H1 (cell line): ENCODE measurements around the genes LCE3B, LCE3A and S100A9.

GRCh38 chr1:151944188-151945531, 35.3 kb upstream of the THEM4 start:
- RRBS = no CpG with 5 or more reads among the region's 10 CpGs
CAGE:
- cytosol, long polyA plus RNA = no peak
- long polyA plus RNA = no peak
- nucleus, long polyA plus RNA = no peak

GRCh38 chr1:151946195-151946827, 37.0 kb upstream of the THEM4 start:
- RRBS = no CpG with 5 or more reads among the region's 4 CpGs
CAGE:
- cytosol, long polyA plus RNA = no peak
- long polyA plus RNA = no peak
- nucleus, long polyA plus RNA = no peak

DNA sequence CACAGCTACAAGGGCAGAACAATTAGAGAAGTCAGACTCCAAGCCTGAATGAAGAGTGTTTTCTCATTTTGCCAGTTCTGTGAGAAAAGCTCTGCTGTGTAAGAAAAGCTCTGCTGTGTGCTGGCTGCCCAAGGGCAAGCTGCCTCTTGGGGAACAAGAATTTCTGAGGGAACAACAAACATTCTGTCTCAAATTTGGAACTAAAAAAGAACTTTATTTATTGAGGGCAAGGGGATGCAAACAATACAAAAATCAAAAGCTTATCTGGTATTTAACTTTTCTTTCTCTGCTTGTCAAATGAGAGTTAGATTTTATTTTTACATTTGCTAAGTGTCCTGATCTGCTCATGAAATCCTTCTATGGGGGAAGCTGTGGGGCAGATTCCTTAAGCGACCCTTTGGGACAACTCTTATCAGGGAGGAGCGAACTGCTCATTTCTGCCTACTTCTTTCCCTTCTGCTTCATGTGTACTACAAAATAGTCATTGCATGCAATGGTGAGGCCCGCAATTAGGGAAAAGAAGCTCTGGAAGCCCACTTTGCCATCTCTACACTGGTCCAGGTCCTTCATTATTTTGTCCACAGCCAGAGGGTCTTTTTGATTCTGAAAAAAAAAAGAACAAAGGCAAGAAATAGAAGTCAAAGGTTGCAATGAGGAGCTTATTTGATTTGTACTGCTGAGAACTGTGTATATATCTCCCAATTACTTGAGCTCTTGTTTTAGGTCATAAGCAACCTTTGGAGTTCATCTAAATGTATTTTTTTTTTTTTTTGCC, 10.8 kb downstream of the S100A10 start:
- RRBS = no CpG with 5 or more reads among the region's 3 CpGs
CAGE:
- cytosol, long polyA plus RNA = no peak
- long polyA plus RNA = no peak
- nucleus, long polyA plus RNA = no peak

- RRBS = no CpG with 5 or more reads among the region's 3 CpGs
CAGE:
- cytosol, long polyA plus RNA = no peak
- long polyA plus RNA = no peak
- nucleus, long polyA plus RNA = no peak
Observed at GRCh38 chr1:152442737-152443238, 28.7 kb upstream of the CRNN start.

- RRBS = no CpG with 5 or more reads among the region's 1 CpG
CAGE:
- cytosol, long polyA plus RNA = no peak
- long polyA plus RNA = no peak
- nucleus, long polyA plus RNA = no peak
Observed at GRCh38 chr1:152613556-152613943, at the start of gene LCE3B. LCE3B (plus strand) TSS chr1:152613811.

- RRBS = no CpG with 5 or more reads among the region's 5 CpGs
CAGE:
- cytosol, long polyA plus RNA = no peak
- long polyA plus RNA = no peak
- nucleus, long polyA plus RNA = no peak
Observed at GRCh38 chr1:152623038-152623326, at the start of gene LCE3A. LCE3A (minus strand) TSS chr1:152623103.

DNA sequence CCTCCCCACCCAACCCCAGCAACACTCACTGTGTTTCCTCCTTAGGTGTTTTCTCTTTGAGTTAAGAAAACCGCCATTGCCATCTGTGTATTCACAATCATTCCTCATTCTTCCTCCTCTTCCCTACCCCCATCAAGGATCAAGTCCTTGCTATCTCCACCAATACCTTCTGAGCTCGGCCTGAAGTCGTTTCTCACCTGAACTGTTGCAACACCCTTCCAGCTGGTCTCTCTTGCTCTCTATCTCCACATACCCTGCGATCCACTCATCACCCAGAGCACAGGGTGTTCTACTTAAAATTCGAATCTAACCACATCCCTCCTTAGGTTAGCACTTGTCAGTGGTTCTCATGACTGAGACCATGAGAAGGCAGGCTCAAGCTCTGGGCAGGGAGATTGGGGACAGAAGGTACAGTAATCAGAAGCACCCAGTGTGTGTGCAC, 4.5 kb downstream of the IVL start:
- RRBS = no CpG with 5 or more reads among the region's 5 CpGs
CAGE:
- cytosol, long polyA plus RNA = no peak
- long polyA plus RNA = no peak
- nucleus, long polyA plus RNA = no peak

- RRBS = no CpG with 5 or more reads among the region's 5 CpGs
CAGE:
- cytosol, long polyA plus RNA = no peak
- long polyA plus RNA = no peak
- nucleus, long polyA plus RNA = no peak
Observed at GRCh38 chr1:153122690-153123577, 9.6 kb upstream of the SPRR2F start.

GRCh38 chr1:153357545-153358580, at the start of gene S100A9:
S100A9 (plus strand) TSS chr1:153357854.
- RRBS = no CpG with 5 or more reads among the region's 15 CpGs
CAGE:
- cytosol, long polyA plus RNA = no peak
- long polyA plus RNA = no peak
- nucleus, long polyA plus RNA = no peak

DNA sequence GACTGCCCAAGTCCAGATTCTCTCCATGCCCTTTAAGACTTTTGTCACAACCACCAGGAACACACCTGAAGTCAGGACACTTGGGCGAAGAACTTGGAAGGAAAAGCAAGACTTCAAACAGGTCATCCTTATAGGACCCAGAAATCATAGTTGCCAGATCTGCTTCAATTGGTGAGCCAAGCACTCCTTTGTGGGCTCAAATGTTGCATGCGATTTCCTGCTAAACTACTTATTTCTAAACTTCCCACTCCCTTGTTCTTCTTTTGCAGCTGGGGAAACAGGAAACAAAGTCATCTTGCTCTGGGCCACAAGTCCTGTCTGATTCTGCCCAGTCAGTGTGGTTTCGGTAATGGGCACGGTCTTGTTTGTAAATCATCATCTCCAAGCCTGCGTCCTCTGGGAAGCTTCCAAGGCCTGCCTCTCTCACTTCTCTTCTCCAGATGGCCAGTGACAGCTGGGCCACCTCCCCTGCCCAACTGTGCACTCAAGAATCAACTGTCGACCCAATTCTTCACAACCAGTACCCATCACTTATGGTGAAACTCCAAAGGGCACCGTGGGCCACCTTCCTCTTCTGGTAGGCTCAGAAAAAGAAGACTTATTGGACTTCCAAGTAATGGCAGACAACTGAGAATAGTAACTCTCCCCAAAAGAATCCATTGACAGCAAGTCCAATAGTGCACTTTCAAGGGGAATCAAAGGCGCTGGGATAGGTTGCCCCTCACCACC, 4.3 kb downstream of the S100A8 start:
- RRBS = no CpG with 5 or more reads among the region's 8 CpGs
CAGE:
- cytosol, long polyA plus RNA = no peak
- long polyA plus RNA = no peak
- nucleus, long polyA plus RNA = no peak

DNA sequence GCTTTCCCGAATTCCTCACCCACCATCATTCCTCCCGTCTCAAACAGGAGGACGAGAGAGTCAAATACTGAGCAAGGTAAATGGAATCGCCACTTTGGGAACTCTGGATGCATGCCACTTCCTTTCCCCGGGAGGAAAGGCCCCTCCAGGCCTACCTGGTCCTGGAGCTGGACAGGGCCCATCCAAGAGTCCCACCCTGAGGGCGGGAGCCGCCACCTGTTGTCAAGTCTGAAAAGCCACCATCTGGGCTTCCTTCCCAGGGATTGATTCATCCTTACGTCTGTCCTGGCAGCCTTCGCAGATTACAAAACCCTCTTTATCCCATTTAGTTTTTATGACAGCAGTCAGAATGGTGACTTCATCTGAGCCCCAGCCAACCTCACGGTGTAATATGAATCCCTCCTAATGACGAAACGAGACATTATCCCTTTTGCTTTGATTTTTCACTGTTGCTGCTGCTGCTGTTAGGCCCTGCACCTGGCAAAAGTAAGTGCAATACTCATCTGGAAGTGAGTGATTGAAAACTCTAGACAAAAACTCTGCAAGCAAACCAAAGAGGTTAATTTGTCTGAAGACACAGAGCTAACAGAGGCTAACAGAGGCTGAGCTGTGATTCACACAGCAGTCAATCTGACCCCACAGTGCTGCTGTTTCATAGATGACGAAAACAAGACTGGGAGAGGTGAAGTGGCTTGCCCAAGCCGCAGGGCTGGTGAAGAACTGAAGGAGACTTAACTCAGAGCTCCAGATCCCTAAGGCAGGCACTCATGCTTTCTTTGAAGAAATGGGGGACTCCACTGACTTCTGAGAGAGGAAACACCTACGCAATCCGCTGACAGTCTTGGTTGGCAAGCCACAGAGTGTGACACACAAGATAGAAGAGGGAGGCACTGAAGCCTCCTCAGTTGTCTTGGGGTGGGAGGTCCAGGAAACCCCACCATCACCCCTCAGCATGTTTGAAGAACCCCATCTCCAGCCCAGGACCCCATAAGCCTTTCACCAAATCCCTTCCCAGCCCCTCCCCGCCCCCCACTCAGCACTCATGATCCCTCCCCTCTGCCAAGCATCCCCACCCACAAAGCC, 30.0 kb upstream of the S100A7 start:
- RRBS = no CpG with 5 or more reads among the region's 17 CpGs
CAGE:
- cytosol, long polyA plus RNA = no peak
- long polyA plus RNA = no peak
- nucleus, long polyA plus RNA = no peak

- RRBS = no CpG with 5 or more reads among the region's 1 CpG
CAGE:
- cytosol, long polyA plus RNA = no peak
- long polyA plus RNA = no peak
- nucleus, long polyA plus RNA = no peak
Observed at GRCh38 chr1:153539478-153539778, 1.3 kb downstream of the S100A5 start.

GRCh38 chr1:153543435-153544158, 2.0 kb downstream of the S100A4 start:
- RRBS = no CpG with 5 or more reads among the region's 8 CpGs
CAGE:
- cytosol, long polyA plus RNA = no peak
- long polyA plus RNA = no peak
- nucleus, long polyA plus RNA = no peak

- RRBS = no CpG with 5 or more reads among the region's 9 CpGs
CAGE:
- cytosol, long polyA plus RNA = no peak
- long polyA plus RNA = no peak
- nucleus, long polyA plus RNA = no peak
Observed at GRCh38 chr1:153610825-153611565, 1.9 kb downstream of the S100A16 start.

- RRBS = no CpG with 5 or more reads among the region's 1 CpG
CAGE:
- cytosol, long polyA plus RNA = no peak
- long polyA plus RNA = no peak
- nucleus, long polyA plus RNA = no peak
Observed at GRCh38 chr1:153629974-153630383, 1.7 kb downstream of the S100A1 start.

GRCh38 chr1:153649962-153650484, 8.5 kb upstream of the SNAPIN start:
- RRBS = no CpG with 5 or more reads among the region's 3 CpGs
CAGE:
- cytosol, long polyA plus RNA = no peak
- long polyA plus RNA = no peak
- nucleus, long polyA plus RNA = no peak

GRCh38 chr1:153679776-153680468, 1.4 kb downstream of the NPR1 start:
- RRBS = no CpG with 5 or more reads among the region's 30 CpGs
CAGE:
- cytosol, long polyA plus RNA = start-site peak on the minus strand at chr1:153679963-153680066, 9 reads; start-site peak on the plus strand at chr1:153680092-153680364, 23 reads
- long polyA plus RNA = start-site peak on the minus strand at chr1:153680000-153680059, 21 and 7 reads in 2 replicates; start-site peak on the minus strand at chr1:153680122-153680185, 5 and 5 reads in 2 replicates; start-site peak on the minus strand at chr1:153680242-153680264, 7 and 6 reads in 2 replicates
- nucleus, long polyA plus RNA = start-site peak on the minus strand at chr1:153679968-153680072, 33 reads; start-site peak on the plus strand at chr1:153680278-153680377, 19 reads

- RRBS = no CpG with 5 or more reads among the region's 4 CpGs
CAGE:
- cytosol, long polyA plus RNA = no peak
- long polyA plus RNA = no peak
- nucleus, long polyA plus RNA = no peak
Observed at GRCh38 chr1:153686461-153686772, 7.9 kb downstream of the NPR1 start.

DNA sequence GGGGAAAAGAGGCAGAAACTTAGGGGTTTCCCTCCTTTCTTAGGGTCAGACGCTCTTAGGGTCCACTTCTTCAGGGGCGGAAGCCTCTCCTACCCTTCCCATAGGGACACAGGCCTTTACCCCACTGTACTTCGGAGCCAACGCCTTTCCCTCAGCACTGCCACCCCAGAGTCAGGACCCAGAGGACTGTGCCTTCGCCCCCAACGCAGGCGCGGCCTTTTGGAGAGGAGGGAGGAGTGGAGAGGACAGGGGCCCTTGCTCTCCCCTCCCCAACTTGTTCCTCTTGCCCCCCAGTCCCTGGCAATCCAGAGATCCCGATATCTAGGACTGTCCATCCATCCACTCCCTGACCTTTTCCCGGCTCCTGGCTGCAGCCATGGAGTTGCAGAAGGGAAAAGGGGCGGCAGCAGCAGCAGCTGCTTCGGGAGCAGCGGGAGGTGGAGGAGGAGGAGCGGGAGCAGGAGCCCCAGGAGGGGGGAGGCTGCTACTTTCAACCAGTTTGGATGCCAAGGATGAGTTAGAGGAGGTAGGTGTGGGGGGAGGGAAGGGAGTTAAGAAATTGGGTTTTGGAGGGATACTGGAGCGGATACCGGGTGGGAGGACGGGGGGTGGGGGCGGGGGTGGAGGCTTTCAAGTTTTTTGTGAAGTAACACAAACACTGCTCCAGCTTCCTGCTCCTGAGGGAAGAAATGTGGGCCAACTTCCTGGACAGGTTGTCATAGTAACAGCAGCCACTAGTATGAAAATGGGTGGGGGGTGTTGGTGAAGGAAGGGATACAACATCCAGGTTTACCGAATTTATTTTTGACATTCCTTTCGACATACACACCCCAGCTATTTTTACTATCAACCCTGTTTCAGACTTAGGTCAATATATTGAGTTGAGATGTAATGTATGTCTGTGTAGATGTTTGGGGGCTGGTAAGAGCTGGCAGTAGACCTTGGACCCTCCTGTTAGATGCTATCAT, 693 bp downstream of the INTS3 start:
- RRBS = no CpG with 5 or more reads among the region's 20 CpGs
CAGE:
- cytosol, long polyA plus RNA = start-site peak on the plus strand centred at position 474 of the sequence, 11 bp wide, 25 reads
- long polyA plus RNA = no peak
- nucleus, long polyA plus RNA = start-site peak on the plus strand centred at position 485 of the sequence, 25 bp wide, 56 reads

- RRBS = no CpG with 5 or more reads among the region's 8 CpGs
CAGE:
- cytosol, long polyA plus RNA = no peak
- long polyA plus RNA = no peak
- nucleus, long polyA plus RNA = no peak
Observed at GRCh38 chr1:153808432-153809171, 33.4 kb downstream of the SLC27A3 start.